Diencephalon (tissue), 2 donors: ENCODE results near the genes PHYKPL, CLK4 and ZNF454.

- RAMPAGE, long total RNA: no peak
These were observed 12.1 kb downstream of the B4GALT7 start for GRCh38 chr5:177612036-177612398.

- RAMPAGE, long total RNA: no peak
These were observed 33.7 kb downstream of the B4GALT7 start for GRCh38 chr5:177633600-177633976.

DNA sequence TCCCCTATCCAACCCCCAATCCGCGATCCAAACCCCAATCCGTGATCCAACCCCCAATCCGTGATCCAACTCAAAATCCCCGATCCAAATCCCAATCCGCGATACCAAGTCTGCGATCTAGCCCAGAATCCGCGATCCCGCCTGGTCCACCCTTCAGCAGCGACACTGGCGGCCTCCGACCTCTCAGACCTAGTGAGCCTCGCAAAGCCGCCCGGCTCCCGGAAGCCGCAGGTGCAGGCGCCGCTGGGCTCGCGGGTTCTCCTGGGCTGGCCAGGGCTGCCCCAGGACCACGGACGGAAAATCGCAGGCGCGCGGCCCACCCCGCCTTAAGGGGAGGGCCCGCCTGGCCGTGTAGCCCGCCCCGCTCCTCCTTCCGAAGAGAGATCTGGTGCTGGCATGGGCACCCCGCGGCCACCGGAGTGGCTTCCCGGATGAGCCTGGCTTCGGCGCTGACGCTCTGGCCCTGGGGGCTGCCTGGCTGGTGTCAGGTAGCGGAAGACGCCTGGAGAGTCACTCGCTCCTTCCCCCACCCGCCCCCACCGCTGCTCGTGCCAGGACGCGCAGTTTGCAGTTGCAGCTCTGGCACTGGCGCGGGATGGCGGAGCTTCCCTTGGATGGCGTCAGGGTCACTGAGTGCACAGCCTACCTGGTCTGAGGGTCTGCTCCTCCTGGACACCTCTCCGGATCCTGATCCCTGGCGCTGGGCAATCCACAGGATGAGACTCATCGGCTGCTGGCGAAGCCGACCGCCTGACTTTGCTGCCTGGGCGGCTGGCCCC, 182.9 kb downstream of the B4GALT7 start:
- RAMPAGE, long total RNA: no peak

GRCh38 chr5:178146466-178146988, 7.2 kb downstream of the NHP2 start:
- RAMPAGE, long total RNA: no peak

- RAMPAGE, long total RNA: no peak
These were observed 6.6 kb downstream of the NHP2 start for GRCh38 chr5:178146989-178147645.

- RAMPAGE, long total RNA: no peak
These were observed 3.9 kb downstream of the NHP2 start for GRCh38 chr5:178149576-178150444.

DNA sequence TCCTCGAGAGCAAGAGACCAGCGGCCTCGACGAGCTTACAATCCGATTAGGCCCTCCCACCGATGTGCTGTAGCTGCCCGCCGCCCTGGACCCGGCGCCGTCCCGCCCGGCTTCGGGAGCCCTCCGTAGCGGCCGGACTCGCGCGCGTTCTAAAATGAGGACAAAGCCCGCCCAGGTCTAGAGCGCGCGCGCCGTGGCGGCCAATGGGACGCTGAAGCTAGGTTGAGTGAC, 203 bp upstream of the HNRNPAB start:
- RAMPAGE, long total RNA: no peak

GRCh38 chr5:178213644-178214902, 9.7 kb downstream of the HNRNPAB start:
- RAMPAGE, long total RNA: no peak

GRCh38 chr5:178224384-178224753, 8.2 kb downstream of the PHYKPL start:
- RAMPAGE, long total RNA: no peak

GRCh38 chr5:178232088-178232975, at the start of gene PHYKPL:
Gene PHYKPL, minus strand, starts transcription at chr5:178232802.
- RAMPAGE, long total RNA: no peak

- RAMPAGE, long total RNA: no peak
These were observed 8.1 kb upstream of the PHYKPL start for GRCh38 chr5:178240706-178241130.

GRCh38 chr5:178542396-178542973, 47.7 kb downstream of the COL23A1 start:
- RAMPAGE, long total RNA: no peak

GRCh38 chr5:178626937-178627678, at the start of gene CLK4:
Gene CLK4, minus strand, starts transcription at chr5:178627050.
- RAMPAGE, long total RNA: start-site peak on the minus strand at chr5:178627016-178627076, 1,396 and 1,592 reads in 2 replicates

DNA sequence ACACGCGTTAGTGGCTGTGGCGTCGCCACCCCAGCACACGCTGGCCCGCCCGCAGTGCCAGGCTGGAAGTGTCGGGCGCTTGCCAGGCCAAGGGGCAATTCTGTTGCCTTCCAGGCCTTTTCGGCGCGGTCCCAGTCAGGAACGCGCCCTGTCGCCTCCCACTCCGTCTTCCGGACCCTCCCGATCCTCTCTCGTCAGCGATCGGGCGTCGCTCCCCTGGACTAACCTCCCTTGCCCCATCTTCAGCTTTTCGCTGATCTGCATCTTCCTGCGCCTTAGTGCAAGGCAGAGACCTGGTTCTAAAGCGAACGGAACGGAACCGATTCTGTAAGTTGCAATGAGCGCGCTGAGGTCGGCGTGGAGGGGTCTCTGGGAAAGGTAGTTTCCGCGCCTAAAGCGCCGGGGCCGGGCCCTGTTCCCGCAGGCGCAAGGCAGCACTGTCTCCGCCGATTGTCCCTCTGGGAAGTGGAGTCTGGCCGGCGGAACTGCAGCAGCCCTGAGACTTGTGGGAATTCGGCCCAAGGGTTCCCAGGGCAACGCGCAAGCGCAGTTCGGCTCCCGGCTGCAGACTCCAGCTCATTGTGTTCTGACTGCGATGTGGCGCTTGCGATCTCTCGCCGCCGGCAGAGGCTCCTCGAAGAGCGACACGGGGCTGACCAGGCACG, at the start of gene ZNF454:
TSS of gene ZNF454 (plus strand) at position 554 of the 665 bp plus-strand sequence.
- RAMPAGE, long total RNA: start-site peak on the minus strand centred at position 328 of the sequence, 106 bp wide, 21 and 26 reads in 2 replicates

- RAMPAGE, long total RNA: no peak
These were observed 362 bp downstream of the ZNF454 start for GRCh38 chr5:178941310-178941809.

GRCh38 chr5:179342641-179343161, 2.6 kb downstream of the ADAMTS2 start:
- RAMPAGE, long total RNA: no peak

- RAMPAGE, long total RNA: no peak
These were observed 1.5 kb downstream of the ADAMTS2 start for GRCh38 chr5:179343385-179344603.

- RAMPAGE, long total RNA: no peak
These were observed 8.0 kb downstream of the RUFY1 start for GRCh38 chr5:179558418-179558617.

GRCh38 chr5:179559289-179560442, 9.3 kb downstream of the RUFY1 start:
- RAMPAGE, long total RNA: no peak

DNA sequence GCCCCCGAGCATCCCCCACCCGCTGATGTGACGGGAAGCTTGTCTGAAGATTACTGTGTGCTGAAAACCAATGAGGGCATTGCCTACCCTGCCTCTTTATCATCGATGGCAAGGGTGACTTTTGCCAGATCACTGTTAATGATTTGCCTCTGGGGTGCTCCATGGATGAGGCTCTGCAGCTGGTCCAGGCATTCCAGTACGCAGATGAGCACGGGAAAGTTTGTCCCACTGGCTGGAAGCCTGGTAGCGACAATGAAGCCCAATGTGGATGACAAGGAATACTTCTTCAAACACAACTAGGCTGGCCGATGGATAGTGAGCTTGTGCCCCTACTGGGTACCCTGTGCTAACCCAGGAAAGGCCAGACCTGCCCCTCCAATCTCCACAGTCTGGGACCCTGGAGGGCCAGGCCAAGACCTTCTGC, 22.1 kb downstream of the RUFY1 start:
- RAMPAGE, long total RNA: no peak